MCF 10A (cell line): ENCODE measurements around a stretch of chr11.

DNA sequence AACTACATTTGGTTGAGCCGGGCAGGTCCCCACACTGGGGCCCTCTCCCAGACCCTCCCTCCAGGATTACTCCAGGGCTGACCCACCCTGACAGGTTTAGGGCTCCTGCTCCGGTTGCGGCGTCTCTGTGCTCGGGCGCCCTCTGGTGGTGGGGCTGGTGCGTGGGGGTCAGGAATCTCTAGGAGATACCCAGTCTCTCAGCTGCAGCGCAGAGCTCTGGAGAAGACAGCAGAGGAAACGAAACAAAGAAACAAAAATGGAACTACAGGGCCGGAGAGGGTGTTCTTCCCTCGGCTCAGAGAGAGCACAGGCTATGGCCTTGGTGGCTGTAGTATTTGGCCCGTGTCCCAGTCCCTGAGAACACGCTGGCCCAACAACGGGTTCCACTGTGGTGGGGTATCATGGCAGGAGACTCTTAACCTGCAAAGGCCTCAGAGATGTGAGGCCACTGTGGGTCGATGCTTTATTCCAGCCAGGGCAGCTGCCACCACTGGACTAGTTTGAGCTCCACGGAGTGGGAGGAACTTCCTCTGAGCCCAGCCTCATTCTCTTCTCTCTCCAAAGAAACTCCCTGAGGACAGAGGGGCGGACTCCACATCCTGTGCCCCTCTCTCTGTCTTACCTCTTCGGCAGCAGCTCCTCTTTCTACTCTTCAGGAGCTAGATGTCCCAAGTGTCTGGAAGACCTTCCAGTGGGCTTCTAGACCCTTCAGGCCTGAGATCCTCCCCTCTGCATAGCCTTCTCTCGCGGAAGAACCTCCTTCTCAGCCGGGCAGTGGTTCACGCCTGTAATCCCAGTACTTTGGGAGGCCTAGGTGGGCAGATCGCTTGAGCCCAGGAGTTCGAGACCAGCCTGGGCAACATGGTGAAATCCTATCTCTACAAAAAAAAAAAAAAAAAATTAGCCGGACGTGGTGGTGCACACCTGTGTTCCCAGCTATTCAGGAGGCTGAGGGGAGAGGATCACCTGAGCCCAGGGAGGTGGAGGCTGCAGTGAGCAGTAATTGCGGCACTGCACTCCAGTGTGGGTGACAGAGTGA lies 2.7 kb downstream of the C11orf96 start:
- PRO-cap: no peak
- RRBS: 2% methylated on average over 2 of the region's 27 CpGs

DNA sequence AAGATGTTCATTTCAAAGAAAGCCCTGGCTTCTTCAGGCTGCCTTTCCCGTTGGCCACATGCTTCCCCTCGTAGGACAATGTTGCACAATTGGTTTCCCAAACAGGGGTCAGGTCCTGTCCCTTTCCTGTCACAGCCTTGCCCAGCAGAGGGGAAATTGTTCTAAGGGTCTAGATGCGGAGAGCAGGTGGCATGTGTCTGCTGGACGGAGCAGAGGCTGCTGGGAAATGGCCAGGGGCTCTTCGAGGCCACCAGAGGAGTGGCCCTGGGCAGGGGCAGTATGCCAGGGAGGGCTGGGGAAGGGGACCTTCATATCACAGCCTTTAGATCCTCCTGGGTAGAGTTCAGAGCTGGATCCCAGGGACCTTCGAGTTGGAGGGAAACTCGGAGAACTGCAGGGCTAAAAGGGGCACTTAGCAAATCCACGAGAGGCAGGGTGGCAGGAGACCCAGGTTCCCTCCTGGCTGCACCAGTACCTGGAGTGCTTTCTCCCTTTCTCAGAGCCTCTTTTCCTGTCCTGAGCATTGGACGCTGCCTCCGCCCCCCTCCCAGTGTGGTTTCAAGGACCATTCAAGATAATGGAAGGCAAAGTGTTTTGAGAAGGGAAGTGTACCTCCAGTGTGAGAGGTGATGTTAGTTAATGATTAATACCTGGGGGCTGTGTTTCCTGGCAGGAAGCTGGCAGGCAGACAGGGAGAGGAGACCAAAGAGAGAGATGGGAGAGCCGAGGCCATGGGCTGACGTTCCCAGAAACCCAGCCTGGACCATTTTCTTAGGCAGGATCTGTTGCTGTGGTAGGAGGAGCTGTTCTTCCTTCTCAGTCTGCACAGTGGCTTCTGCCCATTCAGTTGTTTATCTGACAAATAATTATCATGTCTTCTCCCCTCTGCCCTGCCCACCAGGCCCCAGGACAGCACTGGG lies 42.5 kb downstream of the C11orf96 start:
- PRO-cap: no peak
- RRBS: no CpG with 5 or more reads among the region's 12 CpGs

- PRO-cap: no peak
- RRBS: no CpG with 5 or more reads among the region's 10 CpGs
Observed at GRCh38 chr11:43997252-43997570, 50.6 kb upstream of the ACCSL start.

DNA sequence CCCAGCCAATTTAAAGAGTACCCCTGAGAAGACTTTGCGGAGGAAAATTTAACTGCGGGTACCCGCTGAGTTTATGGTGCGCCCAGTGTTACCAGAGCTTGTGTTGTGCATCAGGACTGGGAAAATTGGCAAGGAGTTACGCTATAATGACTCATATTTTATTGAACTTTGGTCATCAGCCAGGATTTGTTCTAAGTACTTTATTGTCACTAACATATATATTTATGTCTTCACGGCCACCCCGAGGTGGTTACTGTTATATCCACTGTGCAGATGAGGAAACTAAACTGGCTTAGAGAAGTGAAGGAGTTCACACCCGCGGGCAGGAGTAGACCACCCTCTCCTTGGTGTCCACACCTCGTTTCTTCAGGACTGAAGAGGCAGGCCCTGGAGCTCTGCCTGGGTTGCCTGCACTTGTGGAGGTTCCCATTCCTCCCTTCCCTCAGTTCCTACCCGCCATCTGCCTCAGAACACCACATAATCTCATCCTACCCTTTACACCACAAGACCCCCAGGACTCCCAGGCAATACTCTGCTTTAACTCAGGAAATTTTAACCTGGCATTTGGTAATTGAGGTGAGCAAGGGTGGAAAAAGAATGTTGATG lies 754 bp downstream of the ACCS start:
- PRO-cap: bidirectional peak, plus-strand start at position 249 of the sequence, minus-strand start at position 130 of the sequence
- RRBS: no CpG with 5 or more reads among the region's 11 CpGs

DNA sequence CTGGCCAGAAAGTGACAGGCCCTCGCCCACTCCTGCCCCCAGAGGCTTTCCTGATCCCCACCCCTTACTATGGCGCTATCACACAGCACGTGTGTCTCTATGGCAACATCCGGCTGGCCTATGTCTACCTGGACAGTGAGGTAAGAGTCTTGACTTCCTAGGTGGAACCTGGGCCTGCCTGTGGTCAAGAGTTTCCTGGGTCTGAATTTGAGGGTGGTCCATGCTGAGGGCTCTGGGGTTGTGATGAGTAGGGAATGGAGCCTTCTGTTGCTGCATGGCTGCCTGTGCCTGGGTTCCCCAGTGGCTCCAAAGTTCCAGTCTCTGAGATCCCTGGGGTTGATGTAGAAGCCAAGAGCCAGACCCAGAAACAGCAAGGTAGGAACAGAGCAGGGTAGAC lies 11.2 kb downstream of the ACCS start:
- PRO-cap: no peak
- RRBS: no CpG with 5 or more reads among the region's 4 CpGs

DNA sequence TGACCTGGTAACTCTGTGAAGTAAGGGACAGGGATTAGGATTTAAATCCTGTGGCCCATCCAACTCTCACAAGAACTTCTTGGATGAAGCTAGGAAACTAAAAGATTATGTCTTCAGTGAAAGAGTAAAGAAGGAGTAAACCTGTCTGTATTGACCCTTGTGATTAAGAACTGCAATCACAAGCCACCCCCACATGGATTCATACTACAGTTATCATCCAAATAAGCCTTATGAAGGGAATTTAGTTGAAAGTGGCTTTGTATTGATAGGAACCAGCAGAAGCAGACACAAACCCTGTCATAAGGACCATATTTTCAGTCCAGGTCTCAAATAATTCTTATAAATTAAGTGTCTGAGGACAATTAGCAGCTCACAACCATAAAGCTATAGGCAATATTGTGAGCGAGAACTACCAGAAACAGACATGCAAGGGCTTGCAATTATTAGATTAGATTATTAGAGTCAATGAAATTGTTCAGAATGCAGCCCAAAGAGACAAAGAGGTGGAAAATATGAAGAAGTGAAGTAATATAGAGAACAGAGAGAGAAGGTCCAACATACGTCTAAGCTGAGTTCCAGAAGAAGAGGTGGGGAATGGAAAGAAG lies 92.9 kb downstream of the EXT2 start:
- PRO-cap: no peak
- RRBS: no CpG with 5 or more reads among the region's 2 CpGs

- PRO-cap: no peak
- RRBS: no CpG with 5 or more reads among the region's 9 CpGs
Observed at GRCh38 chr11:44567566-44568360, 2.3 kb downstream of the CD82 start.

DNA sequence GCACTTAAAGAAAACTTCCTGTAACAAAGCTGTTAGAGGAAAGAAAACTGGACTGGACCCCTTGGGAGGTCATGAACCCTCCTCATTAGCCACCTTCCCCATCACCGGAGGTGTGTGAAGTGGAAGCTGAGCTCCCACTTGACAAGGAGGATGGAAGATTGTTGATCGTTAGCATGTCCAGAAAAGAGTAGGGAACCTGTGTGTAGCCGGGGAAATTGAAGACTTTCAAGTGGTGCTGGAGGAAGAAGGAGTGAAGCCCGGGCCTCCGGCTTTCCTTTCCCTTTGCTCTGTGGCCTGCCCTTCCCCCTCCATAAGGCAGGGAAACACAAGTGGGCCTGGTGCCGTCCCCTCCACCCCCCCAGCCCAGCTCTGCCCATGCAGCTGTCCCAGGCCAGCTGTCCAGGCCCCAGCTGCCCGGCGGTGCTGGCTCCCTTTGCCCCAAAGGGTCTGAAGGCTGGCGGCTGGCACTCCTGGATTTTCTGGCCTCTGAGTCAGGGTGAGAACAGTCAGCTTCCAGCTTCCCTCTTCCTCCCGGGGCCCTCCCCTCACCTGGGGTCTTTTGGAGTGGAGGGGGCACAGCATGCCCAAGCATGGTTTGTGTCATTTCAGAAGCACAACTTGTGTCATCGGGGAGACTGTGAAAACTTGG lies 27.7 kb downstream of the CD82 start:
- PRO-cap: no peak
- RRBS: no CpG with 5 or more reads among the region's 11 CpGs

GRCh38 chr11:44760832-44761407 lies 34.2 kb downstream of the TSPAN18 start:
- PRO-cap: no peak
- RRBS: no CpG with 5 or more reads among the region's 10 CpGs

GRCh38 chr11:44780818-44781341 lies 54.1 kb downstream of the TSPAN18 start:
- PRO-cap: no peak
- RRBS: no CpG with 5 or more reads among the region's 6 CpGs

- PRO-cap: no peak
- RRBS: no CpG with 5 or more reads among the region's 6 CpGs
Observed at GRCh38 chr11:44865855-44866246, 84.8 kb downstream of the TP53I11 start.

- PRO-cap: no peak
- RRBS: no CpG with 5 or more reads among the region's 12 CpGs
Observed at GRCh38 chr11:44943046-44943907, 7.4 kb downstream of the TP53I11 start.

DNA sequence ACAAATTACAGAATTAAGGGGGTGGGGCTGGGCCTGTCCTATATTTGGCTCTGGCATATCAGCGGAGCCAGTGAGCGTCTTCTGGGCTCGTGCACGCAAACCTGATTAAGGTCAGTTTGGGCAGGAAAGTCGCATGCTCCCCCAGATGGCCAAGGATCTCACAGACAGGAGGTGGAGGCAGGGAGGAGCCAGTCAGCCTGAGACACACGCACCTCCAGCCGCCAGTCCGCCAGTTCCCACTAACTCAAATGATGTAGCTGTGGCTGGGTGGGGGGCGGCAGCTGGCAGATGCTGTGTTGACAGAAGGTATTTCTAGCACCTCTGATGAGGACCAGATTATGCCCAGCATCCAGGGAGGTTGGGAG lies 97.3 kb upstream of the PRDM11 start:
- PRO-cap: no peak
- RRBS: no CpG with 5 or more reads among the region's 9 CpGs

GRCh38 chr11:45091720-45092113 lies 54.7 kb upstream of the PRDM11 start:
- PRO-cap: no peak
- RRBS: no CpG with 5 or more reads among the region's 7 CpGs

DNA sequence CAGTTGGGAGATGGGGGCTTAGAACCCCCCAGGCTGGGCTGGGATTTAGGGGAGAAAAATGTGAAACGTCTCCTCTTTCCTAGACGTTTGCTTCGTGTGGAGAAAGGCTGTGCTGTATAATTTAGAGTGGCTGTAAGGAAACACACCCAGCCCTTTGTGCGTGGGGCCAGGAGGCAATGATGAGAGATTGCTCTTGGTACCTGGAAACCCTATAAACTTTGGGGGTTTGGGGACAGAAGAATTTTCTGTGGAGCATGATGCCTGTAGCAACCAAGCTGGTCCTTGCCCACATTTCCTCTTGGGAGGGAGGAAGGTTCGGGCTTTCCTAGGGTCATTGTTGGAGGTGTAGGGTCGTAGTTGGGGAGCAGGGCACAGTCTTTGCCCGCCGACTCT lies 1.3 kb downstream of the PRDM11 start:
- PRO-cap: no peak
- RRBS: no CpG with 5 or more reads among the region's 8 CpGs

DNA sequence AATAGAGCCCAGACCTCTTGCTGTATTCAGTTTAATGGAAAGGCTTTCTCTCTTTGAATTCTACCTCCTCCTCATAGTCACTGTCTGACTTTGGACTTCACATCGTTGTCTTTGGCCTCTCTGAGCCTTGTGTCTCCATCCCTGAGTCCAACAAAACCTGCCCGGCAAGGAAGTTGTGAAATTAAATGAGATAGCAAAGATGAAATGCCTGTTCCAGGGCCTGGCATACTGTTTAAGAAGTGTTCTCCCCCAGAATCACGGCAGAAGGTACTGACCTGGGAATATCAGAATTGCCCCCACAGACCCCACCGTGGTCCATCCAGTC lies 1.7 kb downstream of the PRDM11 start:
- PRO-cap: no peak
- RRBS: no CpG with 5 or more reads among the region's 4 CpGs

DNA sequence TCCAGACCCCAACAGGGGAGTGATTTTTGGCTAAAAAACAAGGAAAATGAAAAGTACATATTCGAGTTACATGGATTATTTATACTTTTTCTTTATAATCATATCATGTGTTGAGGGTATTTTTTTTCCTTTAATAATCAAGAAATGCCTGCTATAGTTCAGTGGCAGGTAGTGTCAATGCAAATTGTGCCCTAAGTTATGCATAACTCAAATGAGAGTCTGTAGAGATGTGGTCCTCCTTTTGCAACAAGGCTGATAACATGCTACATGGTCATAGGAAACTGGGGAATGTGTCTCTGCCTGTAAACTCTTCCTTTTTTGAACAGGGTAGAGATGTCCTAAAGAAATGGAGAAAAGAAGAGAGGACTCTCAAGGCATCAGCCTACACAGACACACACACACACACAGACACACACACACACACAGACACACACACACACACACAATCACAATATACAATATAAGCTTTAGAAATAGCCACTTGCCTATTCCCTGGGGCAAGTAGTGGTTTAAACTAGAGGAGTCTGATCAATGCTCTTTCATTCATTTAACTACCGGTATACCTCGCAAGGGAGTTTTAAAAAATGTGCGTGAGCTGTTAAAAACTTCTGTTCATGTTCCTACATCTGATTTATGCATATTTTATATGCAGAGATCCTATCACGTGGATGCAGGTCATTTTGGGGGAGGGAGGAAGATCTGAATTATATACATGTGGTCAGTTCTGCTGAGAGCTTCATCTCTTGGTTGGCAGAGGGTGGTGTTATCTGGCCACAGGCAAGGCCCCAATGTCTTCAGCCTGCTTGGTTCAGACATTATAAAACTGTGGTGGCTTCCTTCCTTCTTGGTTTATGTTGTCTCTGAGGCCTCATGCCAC lies 56.8 kb downstream of the SYT13 start:
- PRO-cap: no peak
- RRBS: no CpG with 5 or more reads among the region's 5 CpGs

DNA sequence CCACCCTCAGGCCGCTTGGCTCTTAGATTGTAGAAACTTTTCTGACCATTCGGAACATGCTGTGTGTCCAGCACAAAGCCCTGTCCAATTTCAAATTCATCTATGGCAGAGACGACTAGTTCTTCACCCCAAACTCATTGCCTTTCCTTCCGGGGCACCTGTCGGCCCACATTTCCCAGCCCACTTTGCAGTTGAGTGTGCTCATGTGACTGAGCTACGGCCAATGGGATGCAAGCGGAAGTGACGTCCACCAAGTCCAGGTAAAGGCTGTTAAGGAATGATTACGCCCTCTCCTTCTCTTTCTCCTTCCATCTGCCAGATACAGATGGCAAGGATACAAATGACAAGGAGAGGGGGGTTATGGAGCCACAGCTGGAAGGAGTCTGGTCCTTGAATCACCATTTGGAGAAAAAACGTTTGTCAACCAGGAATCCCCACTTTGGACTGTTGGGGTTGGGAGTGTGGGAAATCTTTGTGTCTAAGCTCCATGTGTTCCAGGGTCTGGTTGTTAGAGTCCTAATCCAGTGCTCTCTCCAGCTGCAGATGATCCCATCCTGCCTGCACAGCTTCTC lies 32.4 kb downstream of the SYT13 start:
- PRO-cap: no peak
- RRBS: no CpG with 5 or more reads among the region's 10 CpGs

GRCh38 chr11:45333074-45333398 lies 46.9 kb upstream of the SYT13 start:
- PRO-cap: no peak
- RRBS: no CpG with 5 or more reads among the region's 10 CpGs

- PRO-cap: no peak
- RRBS: no CpG with 5 or more reads among the region's 7 CpGs
Observed at GRCh38 chr11:45390212-45390880, 104.2 kb upstream of the SYT13 start.